M059J (cell line): ENCODE measurements around a stretch of chr10.

GRCh38 chr10:110508145-110508941, 10.6 kb downstream of the DUSP5 start:
- RAMPAGE, long total RNA: no peak

- RAMPAGE, long total RNA: no peak
Measured at GRCh38 chr10:110529499-110530799, 32.2 kb downstream of the DUSP5 start.

- RAMPAGE, long total RNA: no peak
Measured at GRCh38 chr10:110646372-110646911, 2.3 kb downstream of the RBM20 start.

DNA sequence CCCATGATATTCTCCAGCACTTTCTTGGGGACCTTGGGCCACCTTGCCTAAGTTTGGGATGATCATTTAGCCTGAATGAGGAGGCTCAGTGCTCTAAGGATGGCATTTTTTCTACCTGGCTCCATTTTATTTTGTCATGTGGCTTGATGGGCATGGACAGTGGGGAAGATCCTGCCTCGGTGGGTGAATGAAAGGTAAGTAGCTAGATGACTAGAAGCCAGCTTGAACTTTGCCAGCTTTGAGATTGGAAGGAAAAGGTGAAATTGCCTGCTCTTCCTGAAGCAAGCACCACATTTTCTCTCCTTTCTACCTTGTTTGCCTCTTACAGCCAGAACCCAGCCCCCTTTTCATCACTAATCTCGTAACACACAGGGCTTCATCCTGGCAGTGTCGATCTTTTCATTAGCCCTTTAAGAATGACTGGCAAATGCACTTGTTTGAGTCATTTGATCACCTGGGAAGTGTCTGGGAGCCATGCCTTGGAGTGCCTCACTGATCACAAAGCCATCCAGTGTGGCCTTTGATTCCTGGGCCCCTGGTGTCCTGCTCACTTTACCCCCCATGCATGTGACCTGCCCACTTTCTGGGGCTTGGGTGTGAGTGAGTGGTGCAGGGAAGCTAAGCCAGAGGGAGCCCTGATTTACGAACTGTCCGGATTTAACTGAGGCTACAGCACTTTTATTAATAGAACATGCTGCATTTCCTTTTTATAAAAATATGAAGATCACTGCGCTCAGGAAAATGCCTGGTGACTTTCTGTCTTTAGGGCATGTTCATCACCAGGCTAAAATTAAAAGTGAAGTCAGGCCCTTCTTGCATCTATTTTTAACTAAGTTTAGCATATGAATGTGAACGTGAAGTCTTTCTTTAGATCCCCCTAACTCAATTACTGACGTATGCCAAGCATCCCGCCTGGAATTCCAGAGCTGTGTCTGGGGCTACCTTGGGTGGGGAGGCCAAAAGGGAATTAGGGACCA, 23.5 kb downstream of the RBM20 start:
- RAMPAGE, long total RNA: no peak

DNA sequence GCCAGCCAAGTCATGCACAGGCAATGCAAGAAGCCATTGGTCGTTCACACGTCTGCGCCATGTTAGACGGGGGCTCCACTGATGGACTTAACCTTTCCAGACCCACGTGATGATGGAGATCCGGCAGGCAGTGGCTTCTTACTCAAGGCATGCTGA, 54.8 kb downstream of the RBM20 start:
- RAMPAGE, long total RNA: no peak

DNA sequence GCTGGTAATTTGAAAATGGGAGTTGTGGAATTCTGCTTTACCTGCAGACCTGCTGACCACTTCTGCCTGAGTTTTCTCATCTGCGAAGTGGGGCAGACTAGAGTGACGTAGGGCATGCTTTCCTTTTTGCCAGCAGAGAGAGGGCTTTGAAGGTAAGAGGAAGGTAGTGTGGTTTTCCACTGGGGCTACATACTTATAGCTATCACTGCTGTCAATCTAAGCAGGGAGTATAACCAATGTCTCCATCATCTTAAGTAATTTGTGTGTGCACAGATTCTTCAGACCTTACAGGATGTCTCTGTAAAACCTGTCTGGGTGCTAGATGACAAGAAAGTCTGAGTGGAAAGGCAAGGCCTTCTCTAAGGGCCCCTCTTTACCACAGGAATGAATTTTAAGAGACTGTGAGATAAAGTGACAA, 106.8 kb downstream of the RBM20 start:
- RAMPAGE, long total RNA: no peak

DNA sequence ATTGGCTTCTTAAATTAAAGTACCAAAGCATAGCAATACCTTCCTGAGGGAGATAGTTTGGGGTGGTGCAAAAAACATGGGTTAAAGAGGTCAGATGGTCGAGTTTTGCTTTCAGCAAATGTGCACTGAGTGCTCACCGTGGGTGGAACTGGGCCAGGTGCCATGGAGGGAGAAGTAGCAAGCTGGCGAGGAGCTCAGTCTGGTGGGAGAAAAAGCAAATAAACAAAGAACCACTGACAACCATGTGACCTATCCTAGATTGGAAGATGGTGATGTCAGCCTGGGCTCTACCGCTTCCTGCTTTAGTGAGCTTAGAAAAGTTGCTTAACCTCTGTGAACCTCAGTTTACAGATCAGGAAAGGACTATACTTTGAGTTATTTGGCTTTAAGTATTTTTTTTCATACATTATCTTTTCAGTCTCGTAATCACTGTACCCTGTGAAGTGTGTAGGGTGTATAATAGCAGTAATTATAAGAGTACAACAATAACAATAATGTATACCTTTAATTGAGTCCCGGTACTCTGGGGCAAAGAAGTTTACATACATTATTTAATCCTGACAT, 69.1 kb upstream of the PDCD4 start:
- RAMPAGE, long total RNA: no peak

- RAMPAGE, long total RNA: no peak
Measured at GRCh38 chr10:110833851-110834529, 37.7 kb upstream of the PDCD4 start.

DNA sequence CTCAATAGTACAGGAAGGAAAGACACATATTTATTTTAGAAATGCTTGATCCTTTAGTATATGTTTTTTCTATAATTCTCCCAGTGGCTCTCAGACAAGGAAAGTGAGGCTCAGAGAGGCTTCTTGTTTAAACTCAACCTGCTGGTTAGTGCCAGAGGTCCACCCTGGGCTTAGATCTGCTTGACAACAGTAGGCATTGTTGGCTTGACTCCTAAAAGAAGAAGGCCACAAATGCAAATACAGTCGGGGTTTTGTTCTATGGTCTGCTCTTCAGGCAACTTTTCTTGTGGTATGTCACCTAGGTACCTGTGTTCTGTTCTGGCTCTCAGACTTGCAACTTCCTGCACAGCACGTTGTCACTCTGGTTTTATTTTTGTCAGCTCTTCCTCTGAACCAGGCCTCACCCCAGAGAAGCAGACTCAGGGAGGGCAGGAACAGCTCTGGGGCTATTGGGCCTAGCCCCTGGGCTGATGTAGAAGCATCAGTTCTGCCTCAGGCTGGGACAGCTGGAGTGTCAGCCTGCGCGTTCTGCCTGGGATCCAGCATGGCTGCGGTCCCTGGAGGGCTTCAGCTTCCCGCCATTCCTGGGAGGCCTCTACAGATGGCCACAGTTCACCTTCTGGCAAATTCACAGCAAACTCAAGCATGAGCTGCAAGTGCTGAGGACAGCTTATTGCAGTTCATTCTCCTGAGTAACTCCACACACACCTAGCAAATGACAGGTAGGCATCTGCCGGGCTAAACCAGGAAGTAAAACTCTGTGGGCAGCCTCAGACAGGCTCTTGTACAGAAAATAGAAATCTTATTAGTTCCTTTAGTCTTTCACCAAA, 11.1 kb upstream of the PDCD4 start:
- RAMPAGE, long total RNA: no peak

GRCh38 chr10:110862302-110862932, 9.3 kb upstream of the PDCD4 start:
- RAMPAGE, long total RNA: no peak

DNA sequence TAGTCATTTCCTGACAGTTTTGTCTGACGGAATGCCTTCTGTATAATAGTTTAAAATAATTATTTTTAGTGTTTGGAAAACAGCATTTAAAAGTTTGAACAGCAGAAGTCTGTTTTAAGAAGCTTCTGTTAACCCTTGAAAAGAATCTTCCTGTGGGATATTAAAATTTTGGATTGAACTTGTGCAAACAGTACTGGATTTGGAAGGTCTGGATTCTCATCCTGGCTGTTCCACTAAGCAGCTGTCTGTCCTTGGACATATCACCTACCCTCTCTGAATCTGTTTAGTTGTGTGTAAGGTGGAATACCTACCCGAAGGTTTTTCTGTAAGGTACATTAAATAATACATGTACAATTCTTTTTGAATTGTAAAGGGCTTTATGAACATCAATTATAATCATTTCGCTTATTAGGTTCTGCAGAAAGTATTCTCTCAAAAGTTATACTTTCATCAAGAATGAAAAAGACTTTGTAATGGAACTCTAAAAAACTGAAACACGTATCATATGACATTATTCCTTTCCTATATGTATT, 2.2 kb downstream of the PDCD4 start:
- RAMPAGE, long total RNA: no peak

GRCh38 chr10:110947088-110947953, 27.9 kb downstream of the SHOC2 start:
- RAMPAGE, long total RNA: no peak

- RAMPAGE, long total RNA: no peak
Measured at GRCh38 chr10:110964161-110964936, 44.9 kb downstream of the SHOC2 start.

DNA sequence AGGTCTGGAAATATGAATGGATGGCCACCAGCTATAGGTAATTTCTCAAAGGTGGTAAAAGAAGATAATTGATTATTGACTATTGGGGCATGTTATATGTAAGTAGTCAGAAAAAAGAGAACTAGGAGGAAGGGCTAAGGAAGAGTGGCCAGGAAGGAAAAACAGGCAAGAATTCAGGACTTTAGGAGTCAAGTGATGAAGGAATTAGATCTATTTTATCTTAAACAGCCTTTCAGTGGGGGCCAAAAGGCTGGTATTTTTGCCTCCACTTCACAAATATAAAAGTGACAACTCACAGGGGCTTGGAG, 208.1 kb downstream of the GPAM start:
- RAMPAGE, long total RNA: no peak

- RAMPAGE, long total RNA: no peak
Measured at GRCh38 chr10:112082214-112082605, 101.4 kb downstream of the GPAM start.

- RAMPAGE, long total RNA: no peak
Measured at GRCh38 chr10:112375023-112375854, 1.3 kb downstream of the ACSL5 start.

DNA sequence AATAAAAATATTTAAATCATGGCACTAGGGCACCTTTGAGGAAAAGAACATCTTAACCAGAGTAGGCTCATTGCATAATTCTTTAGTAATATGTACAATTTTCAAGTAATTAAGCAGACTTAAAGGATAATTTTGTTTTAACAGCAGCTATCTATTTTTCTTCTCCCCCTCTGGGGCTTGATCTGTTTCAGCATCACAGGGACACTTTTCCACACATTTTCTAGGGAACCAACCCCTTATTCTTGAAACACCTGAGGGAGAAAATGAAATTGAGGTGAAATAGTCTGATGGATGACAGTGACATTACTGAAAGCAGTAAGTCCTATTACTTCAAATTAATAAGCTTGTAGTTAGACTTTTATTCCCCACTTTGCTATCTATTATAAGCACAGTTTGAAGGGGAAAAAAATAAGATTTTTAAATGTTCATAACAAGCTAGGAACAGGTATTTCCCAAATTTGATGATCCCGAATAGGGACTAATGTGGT, 16.0 kb downstream of the ZDHHC6 start:
- RAMPAGE, long total RNA: no peak

GRCh38 chr10:112526929-112527327, 79.9 kb downstream of the VTI1A start:
- RAMPAGE, long total RNA: no peak

- RAMPAGE, long total RNA: no peak
Measured at GRCh38 chr10:112820239-112820875, 129.7 kb upstream of the TCF7L2 start.

- RAMPAGE, long total RNA: no peak
Measured at GRCh38 chr10:112832244-112833024, 117.6 kb upstream of the TCF7L2 start.